UCH-1 (cell line): ENCODE data around the genes IFI27L2 and SERPINA9.

DNA sequence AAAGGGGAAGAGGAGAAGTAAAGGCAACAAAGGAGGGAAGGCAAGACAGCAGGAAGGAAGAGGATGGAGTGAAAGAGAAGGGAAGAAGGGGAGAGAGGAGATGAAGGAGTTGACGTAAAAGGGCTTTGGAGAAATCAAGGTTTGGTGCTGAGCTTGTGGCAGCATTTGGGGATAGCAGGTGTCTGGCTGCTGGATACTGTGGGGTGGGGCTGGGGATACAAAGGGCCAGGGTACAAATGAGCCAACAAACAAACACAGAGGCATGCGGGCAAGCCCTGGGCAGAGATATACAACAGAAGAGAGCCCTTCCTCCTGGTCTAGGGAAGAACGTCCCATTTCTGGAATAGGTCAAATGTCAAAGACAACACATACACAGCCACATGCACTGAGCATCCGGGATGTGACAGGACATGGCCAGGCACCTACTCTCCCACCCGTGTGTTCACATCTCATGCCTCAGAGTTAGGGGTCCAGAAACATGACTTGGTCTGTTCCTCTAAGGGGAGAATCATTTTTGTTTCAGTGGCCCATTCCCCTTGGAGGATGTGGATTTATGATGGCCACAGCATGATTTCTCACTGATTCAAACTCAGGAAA, 679 bp upstream of the ASB2 start:
- RRBS = no CpG with 5 or more reads among the region's 5 CpGs

- RRBS = no CpG with 5 or more reads among the region's 6 CpGs
Observed at GRCh38 chr14:93978138-93978735, 1.9 kb upstream of the ASB2 start.

DNA sequence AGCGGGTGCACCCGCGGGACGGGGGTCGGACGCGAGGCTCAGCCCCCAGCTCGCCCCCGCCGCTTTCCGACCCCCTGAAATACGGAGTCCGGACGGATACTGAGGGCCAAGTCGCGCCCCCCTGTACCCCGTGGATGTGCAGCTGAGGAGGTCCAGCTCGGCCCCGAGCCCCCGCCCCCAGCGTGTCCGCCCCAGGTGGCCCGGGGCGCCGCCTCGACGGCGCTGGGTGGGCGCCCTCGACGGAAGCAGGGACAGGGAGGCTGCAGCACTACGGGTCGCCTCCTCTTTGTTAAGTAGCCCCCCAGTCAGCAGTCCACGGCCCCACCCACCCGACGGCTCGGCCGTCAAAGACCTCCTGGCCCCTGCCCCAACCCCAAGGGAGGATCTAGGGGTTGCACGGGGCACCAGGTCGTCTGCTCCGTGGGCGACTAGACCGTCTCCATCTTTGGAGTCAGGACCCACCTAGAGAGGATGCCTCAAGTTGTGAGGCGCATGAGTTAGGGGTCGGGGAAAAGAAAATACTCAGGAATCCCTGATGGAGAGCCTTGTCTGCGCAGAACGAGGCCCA, 552 bp downstream of the OTUB2 start:
- RRBS = 2% methylated on average over 11 of the region's 47 CpGs

GRCh38 chr14:94045230-94045454, 19.0 kb downstream of the OTUB2 start:
- RRBS = no CpG with 5 or more reads among the region's 6 CpGs

DNA sequence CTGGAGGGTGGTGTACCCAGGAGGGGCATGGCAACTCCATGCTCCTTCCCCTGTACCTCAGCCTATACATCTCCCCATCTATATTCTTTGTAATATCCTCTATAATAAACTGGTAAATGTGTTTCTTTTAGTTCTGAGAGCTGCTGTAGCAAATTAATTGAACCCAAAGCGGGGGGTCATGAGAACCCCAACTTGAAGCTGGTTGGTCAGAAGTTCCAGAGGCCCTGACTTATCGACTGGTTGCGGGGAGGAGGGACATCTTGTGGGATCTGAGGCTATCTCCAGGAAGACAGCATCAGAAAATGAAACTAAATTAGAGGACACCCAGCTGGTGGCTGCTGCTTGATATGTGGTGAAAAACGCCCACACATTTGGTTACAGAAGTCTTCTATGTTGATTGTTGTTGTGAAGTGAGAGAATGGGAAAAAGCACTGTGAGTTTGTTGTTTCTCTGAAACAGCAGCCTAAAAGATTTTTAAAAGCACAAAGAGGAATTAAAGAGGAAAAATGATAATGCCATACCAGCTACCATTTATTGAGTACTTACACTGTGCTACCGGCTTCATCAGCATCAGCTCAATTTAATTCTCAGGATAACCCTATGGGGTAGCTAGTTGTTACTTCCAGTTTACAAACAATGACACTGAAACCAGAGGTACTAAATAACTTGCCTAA, 24.4 kb downstream of the DDX24 start:
- RRBS = no CpG with 5 or more reads among the region's 5 CpGs

GRCh38 chr14:94066084-94066860, 14.7 kb downstream of the DDX24 start:
- RRBS = no CpG with 5 or more reads among the region's 9 CpGs

DNA sequence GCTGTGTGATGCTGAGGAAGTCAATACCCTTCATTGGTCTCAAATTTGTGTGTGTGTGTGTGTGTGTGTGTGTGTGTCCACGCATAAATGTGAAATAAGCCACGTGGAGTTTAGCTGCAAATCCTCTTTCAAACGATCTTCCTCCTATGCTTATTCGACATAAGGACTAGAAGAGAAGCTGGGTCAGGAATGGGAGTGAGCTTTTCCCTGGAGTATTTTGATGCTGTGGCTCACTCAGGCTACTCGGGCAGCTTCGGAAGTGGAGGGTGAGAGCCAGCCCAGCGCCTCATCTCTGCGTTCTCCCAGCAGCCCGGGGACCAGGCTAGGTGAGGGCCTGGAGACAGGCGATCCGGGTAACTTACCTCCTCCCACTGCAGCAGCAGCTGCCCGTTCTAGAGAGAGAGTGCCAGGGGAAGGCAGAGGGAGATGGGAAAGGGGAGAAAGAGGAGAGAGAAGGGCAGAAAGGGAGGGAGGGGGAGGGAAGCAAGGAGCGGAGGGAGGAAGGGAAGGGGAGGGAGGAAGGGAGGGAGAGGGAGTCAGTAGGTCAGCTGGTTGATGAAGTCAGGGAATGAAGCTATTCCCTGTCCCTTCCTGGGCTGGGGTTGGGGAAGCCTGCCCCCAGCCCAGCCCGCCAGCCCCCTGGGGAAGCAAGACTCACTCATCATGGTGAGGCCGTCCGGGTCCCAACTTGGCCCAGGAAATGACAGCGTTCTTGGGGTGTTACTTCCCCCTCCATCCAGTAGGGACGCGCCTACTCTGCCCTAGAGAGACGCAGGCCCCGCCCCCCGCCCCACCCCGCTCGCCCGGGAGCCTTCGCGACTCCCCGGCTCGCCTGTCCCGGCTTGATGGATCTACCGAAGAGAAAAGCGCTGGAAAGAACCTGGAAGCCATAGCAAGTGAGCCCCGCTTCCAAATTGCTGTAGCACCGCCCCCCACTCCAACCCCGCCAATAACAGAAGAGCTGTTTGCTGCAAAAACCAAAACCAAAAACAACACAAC, at the start of gene IFI27L2:
Gene IFI27L2 (minus strand): TSS at position 705 of the 999 bp plus-strand sequence.
- RRBS = 32% methylated on average over 2 of the region's 35 CpGs

DNA sequence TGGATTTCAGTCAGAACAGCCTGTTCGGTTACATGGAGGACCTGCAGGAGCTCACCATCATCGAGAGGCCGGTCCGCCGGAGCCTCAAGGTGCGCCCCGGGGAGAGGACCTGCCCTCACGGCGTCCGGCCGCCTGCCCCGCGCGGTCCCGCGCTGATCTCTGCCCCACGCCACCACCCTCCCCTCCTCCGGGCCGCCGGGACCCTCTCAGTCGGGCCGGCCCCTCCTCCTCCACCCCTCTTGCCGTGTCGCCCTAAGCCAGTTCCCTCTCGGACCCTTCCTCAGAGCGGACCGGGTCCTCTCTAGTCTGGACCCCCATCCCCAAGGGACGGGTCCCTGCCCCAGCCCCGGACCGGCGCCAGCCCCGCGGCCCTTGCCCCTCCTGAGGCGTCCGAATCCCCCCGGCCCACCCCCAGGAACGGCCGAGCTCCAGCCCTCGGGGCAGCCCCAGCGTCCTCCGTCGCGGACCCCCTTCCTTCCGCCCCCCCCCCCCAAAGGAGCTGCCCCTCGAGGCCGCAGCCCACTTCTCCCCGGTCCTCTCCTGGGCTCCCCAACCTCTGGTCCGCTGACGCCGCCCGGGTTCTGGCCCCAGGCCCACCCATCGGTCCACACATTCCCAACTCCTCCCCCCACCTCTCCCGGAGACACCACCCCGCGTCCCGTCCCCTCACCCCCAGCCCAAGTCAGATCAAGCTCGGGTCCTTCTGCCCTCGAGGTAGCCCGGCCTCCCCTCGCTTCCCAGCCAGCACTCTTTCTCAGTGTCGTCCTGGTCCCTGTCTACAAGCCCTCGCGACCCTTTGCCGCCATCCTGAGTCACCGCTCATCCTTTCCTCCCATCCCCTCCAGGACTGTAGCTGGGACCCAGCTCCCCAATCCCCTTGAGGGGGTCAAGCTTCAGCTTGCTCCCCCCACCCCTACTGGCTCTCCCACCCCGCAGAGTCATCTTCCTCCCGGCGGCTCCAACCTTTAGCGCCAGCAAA, 661 bp downstream of the PPP4R4 start:
- RRBS = 8% methylated on average over 38 of the region's 69 CpGs

DNA sequence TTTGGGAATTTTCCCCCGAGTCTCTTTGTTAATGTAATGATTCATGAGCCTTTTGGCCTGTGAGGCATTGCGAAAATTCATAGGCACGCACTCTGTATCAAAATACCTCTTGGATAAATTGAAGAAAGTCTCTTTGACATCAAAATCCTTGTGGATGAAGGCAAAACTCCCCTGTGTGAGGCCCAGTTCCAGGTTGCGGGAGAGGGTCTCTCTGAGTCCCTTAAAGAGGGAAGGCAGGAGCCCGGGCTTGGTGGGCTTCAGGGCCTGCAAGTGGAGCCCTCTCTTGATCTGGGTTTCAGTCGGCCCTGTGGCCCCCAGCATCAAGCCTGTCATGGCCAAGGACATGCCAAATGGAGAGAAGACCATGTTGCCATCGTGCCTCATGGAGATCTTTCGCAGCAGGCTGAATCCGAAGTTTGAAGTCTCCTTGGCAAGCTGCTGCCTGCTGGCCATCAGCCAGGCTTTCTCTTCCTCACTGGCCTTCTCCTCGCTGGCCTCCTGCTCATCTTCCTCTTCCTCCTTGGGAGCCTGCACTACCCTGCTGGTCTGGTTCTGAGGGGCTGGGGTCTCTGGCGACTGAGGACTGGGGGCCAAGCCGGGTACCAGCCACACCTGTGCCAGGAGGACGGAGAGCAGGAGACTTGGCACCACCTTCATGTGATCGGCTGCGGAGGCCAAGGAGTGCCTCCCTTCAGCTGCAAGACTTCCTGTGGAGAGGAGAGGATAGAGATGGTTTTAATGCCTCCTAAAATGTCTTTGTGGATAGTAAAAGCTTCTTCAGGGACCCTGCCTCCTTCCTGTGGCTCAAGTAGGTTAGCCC, 2.9 kb downstream of the SERPINA10 start:
- RRBS = no CpG with 5 or more reads among the region's 15 CpGs

DNA sequence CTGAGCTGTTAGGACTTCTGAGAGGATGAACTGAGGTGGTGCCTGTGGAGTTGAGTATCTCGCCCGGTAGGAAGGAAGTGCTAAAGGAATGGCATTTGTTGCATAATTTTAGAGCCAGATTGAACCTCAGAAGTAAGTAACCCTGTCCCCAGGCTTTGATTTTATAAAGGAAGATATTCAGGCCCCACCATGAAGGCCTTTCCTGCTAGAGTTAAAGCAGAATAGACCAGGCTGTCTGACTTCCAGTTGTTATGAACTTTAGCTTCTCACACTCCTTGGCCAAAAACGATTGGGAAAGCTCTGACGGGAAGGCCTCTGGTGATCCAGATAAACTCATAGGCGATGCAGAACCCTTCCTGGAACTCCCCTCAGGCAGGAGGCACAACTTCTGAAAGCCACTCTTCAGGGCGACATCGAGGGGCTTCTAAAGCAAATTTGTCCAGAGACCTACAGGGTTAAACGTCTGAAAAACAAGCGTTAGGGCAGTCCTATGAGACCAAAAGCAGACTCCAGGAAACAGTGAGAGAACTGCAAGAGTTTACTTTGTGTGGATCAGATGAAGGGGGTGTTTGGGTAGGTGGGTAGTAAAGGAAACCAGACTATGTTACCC, 2.6 kb upstream of the SERPINA10 start:
- RRBS = no CpG with 5 or more reads among the region's 9 CpGs

- RRBS = no CpG with 5 or more reads among the region's 13 CpGs
Observed at GRCh38 chr14:94377008-94378109, 11.0 kb downstream of the SERPINA1 start.

DNA sequence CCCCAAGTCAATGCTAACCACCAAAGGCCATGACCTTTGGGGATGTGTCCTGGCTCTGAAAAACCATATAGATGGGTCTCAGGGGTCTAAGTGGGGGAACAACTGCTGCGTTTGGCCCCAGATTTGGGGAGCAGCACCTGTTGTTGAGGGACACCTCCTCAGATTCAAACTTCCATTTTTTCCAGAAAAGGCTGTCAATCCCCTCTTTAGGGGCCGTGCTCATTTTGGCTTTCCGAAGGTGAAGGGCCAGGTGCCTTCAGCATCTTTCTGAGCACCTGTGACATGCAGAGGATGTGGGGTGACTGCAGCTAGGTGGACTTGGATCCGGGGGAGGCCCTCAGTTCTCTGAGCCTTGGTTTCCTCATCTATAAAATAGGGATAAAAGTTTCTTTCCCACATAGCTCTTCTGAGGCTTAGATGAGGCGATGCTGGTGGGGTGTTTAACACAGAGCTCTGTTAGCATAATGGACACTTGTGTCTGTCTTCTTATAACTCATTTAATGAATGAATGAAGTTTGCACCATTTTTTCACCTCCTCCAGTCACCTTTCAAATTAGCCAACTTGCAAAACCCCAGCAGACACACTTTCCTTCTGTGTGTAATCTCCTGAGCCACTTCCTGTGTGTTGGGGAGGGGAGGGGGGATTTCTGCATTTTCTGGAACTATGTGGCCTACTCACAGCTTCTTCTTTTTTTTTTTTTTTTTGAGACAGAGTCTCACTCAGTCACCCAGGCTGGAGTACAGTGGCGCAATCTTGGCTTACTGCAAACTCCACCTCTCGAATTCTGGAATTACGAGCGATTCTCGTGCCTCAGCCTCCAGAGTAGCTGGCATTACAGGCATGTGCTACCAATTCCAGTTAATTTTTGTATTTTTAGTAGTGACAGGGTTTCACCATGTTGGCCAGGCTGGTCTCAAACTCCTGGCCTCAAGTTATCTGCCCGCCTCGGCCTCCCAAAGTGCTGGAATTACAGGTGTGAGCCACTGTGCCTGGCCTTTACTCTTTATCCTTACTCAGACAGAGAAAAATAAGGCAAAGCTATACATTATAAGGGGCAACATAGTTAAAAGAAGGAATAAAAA, 4.0 kb upstream of the SERPINA1 start:
- RRBS = no CpG with 5 or more reads among the region's 12 CpGs

DNA sequence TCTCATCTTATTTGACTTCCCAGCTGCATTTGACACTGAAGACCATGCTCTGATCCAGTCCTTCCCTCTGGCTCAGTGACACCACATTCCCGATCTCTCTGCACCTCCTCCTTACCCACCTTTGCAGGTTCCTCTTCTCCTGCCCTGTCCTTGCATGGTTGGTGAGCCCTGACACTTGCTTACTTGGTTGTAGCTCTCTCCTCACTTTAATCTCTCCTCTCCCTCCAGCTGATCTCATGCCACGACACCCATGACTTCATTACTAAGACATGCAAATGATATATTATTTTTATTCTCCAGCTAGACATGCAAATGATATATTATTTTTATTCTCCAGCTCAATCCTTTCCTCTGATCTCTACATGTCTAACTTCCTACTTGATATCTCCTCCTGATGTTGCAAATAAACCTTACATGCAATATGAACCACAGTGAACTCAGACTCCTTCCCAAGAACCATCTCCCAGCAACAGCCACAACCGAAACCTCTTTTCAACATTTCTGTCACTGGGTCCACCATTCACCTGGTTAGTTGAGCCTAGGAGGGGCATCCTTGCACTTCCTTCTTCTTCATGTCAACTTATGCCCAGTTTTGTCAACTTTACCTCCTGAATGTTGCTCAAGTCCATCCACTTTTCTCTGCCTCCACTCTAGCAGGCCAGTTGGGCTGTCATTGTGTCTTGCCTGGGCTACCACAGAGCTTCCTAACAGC, at the start of gene SERPINA9:
Gene SERPINA9 (minus strand): TSS at position 181 of the 712 bp plus-strand sequence.
- RRBS = no CpG with 5 or more reads among the region's 3 CpGs

DNA sequence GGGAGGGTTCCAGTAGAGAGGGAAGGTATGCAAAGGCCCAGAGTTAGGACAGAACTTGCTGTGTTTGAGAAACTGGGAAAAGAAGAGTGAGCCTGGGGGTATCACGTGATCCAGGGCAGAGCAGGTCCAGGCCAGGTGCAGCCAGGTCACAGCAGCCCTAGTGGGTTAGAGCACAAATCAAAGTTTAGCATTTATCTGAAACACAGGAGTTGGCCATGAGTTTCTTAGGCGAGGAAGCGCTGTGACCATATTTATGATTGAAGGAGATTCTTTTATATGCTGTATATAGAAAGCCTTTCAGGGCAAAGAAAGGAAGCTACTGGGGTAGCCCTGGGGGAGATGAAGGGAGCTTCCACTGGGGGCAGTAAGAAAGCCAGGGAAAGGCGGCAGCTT, 1.7 kb downstream of the SERPINA5 start:
- RRBS = no CpG with 5 or more reads among the region's 4 CpGs

DNA sequence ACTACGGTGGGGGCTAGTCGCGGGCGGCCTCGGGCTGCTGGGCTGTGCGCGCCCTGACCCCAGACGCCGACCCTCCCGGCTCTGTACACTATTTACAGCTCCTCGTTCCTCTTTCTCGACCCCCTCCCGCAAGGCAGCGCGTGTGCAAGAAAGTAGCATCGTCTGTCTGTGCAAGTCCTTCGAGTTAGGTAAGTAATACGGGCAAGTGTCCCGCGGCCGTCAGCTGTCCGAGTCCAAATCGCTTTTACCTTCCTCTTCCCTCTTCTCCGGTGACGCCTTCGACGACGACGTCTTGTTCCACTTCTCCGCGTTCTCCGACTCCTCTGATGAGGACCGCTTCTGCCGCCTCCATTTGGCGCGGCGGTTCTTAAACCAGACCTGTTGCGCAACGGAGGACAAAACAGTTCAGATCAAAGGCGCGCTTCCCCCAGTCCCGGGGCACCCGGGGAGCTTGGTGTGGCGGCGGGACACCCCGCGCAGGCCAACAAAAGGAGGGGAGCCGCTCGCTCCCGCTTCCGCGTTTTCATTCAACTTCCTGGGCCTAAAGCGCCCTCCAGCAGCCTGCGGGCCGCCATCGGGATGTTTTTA, 1.5 kb downstream of the GSC start:
- RRBS = no CpG with 5 or more reads among the region's 56 CpGs

GRCh38 chr14:94772874-94773588, 3.1 kb upstream of the GSC start:
- RRBS = 8% methylated on average over 9 of the region's 50 CpGs

DNA sequence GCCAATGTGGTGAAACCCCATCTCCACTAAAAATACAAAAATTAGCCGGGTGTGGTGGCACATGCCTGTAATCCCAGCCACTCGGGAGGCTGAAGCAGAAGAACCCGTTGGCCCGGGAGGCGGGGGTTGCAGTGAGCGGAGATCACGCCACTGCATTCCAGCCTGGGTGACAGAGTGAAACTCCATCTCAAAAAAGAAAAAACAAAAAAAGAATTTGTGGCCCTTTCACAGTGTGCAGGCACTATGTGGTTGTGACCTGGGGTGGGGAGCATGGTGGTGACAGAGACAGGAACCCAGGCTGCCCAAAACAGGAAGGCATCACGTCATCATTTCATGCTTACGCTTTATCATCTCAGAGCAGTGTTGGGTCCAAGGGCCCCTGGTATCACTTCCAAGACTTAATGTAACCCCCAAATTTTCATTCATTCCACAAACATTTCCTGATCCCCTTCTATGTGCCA, 175.7 kb upstream of the GSC start:
- RRBS = no CpG with 5 or more reads among the region's 9 CpGs

DNA sequence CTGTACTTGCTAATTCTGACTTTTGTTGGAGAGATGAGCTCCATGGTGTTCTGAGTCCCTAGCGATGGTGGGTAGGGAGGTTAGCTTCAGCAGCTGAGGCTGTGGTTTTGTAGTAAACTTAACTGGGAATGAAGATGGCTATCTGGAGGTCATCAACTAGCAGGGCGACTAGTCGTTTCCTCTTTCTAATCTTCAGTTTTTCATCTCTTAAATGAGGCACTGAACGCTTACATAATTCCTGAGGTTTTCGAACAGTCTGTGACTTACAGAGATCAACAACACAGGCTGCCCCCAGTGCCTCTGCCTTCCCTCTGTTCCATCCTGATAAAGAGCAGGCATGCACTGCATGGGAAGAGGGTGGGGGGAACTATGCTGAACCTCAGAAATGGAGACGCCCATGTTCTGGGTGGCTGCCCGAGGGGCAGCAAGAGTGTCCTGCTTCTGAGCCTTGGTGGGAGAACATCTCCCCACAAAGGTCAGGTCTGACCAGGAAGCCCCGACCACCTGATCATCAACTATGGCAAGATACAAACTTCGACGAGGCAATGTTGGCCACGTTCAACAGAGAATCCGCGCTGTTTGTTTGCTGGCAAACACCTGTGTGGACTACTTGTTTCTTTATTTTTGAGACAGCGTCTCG, 28.7 kb upstream of the DICER1 start:
- RRBS = no CpG with 5 or more reads among the region's 15 CpGs

GRCh38 chr14:95259111-95259725, 60.5 kb downstream of the CLMN start:
- RRBS = no CpG with 5 or more reads among the region's 11 CpGs

- RRBS = no CpG with 5 or more reads among the region's 13 CpGs
Observed at GRCh38 chr14:95265180-95266146, 54.2 kb downstream of the CLMN start.